Penis (tissue), 1 donor: ENCODE measurements around the gene OR1L4.

GRCh38 chr9:121199849-121200261 lies 1.8 kb downstream of the RAB14 start:
- PRO-cap: no peak

DNA sequence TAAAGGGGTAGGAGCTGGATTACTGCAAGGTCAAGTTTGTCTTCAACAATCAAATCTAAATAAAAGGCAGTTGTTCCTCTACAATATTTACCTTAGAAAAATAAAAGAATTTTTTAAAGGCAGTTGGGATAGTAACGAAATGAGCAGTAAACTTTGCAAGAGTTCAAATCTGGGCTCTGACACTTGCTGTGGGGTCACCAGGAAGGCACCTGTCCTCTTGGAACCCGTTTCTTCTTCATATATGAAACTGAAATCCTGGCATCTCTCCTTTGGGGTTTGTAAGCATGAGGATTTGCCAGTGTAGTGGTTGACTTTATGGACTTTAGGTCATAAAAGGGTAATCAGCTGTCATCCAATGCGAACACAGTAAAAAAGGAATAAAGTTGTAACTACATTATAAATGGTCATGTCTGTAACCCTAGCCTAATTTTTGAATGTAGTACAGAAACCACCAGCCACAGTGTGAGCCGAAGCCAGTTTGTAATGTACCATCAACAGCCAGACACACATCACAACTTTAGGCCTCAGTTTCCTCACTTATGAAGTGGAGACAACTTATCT lies 1.3 kb downstream of the RAB14 start:
- PRO-cap: no peak

- PRO-cap: no peak
Measured at GRCh38 chr9:121266814-121267270, 1.1 kb upstream of the GSN start.

GRCh38 chr9:121269371-121270221 lies 1.6 kb downstream of the GSN start:
- PRO-cap: bidirectional peak, plus-strand start at chr9:121269925, minus-strand start at chr9:121269759

DNA sequence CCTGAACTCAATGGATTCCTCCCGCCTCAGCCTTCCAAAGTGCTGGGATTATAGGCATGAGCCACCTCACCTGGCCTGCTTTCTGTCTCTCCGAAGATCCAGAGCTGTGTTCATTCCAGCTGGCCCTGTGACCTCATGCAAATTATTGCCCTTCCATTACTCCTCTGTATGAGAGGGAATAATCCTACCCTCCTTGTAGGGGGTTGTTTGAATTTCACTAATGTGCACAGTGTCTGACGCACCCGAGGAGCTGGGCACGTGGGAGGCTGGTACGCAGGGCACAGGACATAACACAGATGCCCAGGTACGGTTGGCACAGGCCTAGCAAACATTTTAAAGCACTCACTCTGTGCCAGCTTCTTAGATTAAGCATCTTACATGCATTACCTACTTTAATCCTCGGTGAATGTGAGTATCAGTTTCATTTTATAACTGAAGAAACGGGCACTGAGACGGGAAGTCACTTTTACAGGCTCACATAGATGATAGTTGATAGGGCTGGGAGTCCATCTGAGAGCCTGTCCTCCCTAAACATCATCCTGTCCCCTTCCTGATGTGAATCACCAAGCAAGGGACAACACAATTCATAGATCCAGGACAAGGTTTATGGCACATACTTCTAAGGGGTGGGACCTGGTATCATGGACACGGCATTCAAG lies 20.3 kb downstream of the GSN start:
- PRO-cap: no peak

GRCh38 chr9:121309521-121310226 lies 41.7 kb downstream of the GSN start:
- PRO-cap: no peak

DNA sequence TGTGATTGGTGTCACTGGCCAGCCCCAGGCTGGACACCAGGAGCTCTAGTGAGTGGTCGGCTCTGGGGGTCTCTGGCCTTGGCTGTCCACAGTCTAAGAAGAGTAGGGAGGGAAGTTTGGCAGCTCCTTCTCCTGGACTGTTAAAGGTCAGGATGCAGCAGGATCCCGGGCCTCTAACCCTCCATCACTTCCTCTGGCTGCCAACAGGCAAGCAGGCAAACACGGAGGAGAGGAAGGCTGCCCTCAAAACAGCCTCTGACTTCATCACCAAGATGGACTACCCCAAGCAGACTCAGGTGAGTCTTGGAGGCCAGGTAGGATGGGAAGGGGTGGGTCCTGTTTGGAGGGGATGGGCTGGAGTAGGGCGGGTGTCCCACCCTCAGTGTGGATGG lies 50.2 kb downstream of the GSN start:
- PRO-cap: no peak

DNA sequence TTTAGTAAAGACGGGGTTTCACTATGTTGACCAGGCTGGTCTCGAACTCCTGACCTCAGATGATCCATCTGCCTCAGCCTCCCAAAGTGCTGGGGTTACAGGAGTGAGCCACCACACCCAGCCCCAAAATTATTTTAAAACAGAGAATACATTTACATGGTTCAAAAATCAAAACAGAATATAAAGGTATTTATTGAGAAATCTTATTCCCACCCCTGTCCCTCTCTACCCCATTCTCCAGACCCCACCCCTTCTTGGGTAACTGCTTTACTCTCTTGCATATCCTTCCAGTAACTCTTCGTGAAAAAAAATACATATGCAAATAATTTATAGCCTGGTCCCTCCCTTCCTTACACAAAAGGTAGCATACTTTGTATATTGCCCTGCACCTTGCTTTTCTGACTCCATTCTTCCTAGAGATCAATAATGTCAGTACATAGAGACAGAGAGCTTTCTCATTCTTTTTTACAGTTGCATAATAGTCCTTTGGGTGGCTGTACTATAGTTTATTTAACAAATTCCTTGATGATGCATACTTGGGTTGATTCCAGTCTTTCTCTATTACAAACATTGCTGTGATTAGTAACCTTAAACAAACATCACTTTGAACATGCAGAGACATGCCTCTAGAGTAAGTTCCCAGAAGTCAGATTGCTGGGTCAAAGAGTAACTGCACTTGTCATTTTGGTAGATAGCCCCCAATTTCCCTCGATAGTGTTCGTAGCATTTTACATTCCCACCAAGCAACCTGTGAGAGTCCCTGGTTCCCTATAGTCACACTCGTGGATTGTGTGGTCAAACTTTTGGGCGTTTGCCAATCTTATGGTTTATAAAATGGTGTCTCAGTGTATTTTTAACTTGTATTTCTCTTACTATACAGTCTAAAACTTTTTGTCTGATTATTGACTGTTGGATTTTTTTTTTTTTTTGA lies 47.9 kb downstream of the STOM start:
- PRO-cap: no peak

DNA sequence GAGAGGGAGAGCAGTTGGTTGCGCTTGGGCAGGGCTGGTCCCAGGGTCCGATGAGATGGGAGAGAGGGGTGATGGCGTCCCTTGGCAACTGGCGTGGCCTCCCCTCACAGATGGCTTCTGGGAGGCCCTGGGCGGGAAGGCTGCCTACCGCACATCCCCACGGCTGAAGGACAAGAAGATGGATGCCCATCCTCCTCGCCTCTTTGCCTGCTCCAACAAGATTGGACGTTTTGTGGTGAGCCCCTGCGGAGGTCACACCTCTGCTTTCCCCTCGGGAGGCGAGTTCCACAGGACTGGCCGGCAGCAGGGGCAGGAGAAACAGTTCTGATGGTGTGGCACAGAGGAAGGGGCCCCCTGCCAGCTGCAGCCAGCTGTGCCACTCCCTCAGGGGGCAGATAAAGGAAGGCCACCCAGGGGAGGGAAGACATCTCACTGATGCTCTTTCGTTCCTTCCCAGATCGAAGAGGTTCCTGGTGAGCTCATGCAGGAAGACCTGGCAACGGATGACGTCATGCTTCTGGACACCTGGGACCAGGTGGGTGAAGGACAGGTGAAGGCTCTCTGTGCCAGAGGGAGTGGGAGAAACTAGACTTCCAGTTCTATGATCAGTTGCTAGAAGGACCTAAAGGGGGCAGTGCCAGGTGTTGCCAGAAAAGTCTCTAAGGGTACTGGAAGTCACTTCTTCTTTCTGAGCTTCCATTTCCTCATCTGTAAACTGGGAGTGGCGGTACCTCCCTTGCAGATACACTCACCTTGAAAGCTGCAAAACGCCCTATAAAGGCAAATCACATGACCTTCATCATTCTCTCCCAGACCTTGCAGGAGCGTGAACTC lies 41.1 kb downstream of the STOM start:
- PRO-cap: no peak

GRCh38 chr9:121350961-121351889 lies 18.8 kb downstream of the STOM start:
- PRO-cap: no peak

DNA sequence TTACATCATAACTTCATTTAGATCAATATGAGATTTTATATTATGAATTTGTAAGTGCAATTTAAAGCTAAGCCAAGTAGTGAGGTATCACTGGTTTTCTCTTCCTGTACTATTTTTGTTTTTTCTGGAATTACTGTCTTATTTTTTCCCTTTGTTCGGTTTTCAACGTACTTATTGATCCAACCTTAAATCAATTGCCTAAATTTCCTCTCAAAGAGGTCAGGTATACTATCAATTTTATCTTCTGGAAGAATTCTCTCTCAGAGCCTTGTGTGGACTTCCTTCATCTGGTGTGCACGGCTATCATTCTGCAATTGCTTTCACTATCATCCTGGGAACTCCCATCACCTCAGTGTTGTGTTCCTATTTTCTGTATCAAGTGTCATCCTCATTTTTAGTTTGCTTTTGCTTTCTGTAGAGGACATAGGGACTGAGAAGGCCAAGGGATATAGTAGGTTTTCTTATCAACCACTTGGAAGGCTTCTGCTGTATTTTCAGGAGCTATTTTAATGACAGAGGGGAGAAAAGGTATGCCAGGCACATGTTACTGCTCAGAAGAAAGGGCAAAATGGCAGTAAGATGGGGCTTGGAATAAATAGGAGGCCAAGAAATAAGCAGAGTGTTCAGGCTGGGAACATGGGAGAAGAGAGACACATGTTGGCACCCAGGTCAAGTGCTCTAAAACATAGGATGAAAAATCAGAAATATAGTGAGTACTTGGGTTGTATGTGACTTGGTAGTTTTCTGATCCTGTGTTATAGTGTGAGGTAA lies 11.3 kb downstream of the STOM start:
- PRO-cap: no peak

GRCh38 chr9:121450011-121450716 lies 49.5 kb downstream of the GGTA1 start:
- PRO-cap: no peak

- PRO-cap: no peak
Measured at GRCh38 chr9:121557879-121558454, 58.3 kb upstream of the GGTA1 start.

- PRO-cap: no peak
Measured at GRCh38 chr9:121718974-121719659, 67.7 kb downstream of the DAB2IP start.

GRCh38 chr9:121723934-121724550 lies 72.6 kb downstream of the DAB2IP start:
- PRO-cap: no peak

- PRO-cap: no peak
Measured at GRCh38 chr9:121738702-121739611, 87.5 kb downstream of the DAB2IP start.

DNA sequence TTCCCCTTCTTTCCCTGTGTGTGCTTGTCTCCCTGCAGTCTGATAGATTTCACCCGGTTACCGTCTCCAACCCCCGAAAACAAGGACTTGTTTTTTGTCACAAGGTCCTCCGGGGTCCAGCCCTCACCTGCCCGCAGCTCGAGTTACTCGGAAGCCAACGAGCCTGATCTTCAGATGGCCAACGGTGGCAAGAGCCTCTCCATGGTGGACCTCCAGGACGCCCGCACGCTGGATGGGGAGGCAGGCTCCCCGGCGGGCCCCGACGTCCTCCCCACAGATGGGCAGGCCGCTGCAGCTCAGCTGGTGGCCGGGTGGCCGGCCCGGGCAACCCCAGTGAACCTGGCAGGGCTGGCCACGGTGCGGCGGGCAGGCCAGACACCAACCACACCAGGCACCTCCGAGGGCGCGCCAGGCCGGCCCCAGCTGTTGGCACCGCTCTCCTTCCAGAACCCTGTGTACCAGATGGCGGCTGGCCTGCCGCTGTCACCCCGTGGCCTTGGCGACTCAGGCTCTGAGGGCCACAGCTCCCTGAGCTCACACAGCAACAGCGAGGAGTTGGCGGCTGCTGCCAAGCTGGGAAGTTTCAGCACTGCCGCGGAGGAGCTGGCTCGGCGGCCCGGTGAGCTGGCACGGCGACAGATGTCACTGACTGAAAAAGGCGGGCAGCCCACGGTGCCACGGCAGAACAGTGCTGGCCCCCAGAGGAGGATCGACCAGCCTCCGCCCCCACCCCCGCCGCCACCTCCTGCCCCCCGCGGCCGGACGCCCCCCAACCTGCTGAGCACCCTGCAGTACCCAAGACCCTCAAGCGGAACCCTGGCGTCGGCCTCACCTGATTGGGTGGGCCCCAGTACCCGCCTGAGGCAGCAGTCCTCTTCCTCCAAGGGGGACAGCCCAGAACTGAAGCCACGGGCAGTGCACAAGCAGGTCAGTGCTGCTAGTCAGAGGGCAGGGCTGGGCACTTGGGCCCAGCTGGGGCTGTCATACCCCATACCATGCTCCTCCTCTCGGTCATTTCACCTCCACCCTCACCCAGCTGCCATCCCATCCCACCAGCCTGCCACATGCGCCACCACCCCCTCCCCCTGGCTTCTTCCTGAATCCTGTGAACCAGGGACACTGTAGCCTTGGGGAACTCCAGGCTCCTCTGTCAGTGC lies 121.5 kb downstream of the DAB2IP start:
- PRO-cap: no peak

- PRO-cap: no peak
Measured at GRCh38 chr9:122369601-122370167, 1.1 kb upstream of the PTGS1 start.

DNA sequence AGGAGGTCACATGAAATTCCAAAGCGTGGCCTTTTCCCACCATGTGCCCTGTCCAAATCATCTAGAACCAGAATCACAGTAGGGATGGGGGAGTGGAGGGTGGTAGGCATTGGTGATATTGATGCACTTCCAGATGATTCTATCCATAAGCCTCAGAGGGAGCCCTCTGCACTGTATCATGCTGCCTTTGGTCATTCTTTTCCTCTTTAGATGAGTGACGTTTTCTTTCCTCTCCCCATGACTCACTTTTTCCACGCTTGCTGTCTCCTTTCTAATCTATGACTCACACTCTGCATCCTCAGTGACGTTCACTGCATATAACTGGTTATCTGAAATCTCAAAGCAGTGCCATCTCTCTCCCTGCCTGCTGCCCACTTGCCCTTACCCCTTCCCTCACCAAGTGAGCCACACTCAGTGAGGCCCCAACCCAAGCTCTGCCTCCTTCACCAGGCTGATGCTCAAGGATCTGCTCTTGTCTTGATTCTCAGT lies 31.5 kb downstream of the PTGS1 start:
- PRO-cap: no peak

- PRO-cap: no peak
Measured at GRCh38 chr9:122723676-122724100, at the start of gene OR1L4. Gene OR1L4 (plus strand): TSS chr9:122723990.